Neural progenitor cell (in vitro differentiated cells): ENCODE measurements around a stretch of chr14.

DNA sequence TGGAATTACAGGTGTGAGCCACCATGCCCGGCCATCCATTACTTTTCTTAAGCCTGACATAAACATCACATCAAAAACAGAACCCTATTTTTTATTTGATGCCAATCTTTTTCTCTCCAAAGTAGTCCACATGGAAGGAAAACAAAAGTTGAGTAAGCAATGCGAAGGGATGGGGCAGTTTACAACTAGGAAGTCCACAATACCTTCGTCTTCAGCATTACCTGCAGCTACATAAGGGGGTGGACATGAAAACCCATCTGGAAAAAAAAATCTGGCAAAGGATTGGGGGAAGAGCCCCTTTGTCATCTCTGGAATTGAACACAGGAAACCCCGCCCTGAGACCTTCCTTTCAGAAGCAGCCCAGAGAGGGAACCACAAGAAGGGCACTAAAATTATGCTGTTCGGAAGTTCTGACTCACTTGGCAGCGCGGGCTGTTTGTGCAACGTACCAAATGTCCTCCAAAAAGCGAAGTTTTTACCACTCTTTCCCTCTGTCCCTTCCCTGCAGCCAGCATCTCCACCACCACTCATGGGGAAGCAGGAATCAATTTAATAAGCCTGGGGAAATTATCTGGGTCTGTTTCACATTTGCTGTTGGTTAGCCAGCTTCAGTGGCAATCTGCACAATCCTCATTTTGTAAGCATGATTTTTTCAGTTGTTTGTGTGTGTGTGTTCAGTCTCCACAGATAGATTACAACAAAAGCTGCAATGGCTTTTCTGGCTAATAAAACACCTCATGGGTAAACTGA is 3.2 kb upstream of the SYNE3 start:
- RAMPAGE, long total RNA = no peak

- RAMPAGE, long total RNA = no peak
Measured at GRCh38 chr14:95543853-95544190, 9.0 kb downstream of the GLRX5 start.

- RAMPAGE, long total RNA = no peak
Measured at GRCh38 chr14:96268327-96269366, 12.6 kb downstream of the BDKRB1 start.

GRCh38 chr14:96285514-96286050 is 29.6 kb downstream of the BDKRB1 start:
- RAMPAGE, long total RNA = no peak

GRCh38 chr14:96741303-96741875 is 55.8 kb upstream of the VRK1 start:
- RAMPAGE, long total RNA = no peak

- RAMPAGE, long total RNA = no peak
Measured at GRCh38 chr14:97974480-97975082, 1177.4 kb downstream of the VRK1 start.

- RAMPAGE, long total RNA = no peak
Measured at GRCh38 chr14:99181736-99182046, 90.3 kb downstream of the BCL11B start.

DNA sequence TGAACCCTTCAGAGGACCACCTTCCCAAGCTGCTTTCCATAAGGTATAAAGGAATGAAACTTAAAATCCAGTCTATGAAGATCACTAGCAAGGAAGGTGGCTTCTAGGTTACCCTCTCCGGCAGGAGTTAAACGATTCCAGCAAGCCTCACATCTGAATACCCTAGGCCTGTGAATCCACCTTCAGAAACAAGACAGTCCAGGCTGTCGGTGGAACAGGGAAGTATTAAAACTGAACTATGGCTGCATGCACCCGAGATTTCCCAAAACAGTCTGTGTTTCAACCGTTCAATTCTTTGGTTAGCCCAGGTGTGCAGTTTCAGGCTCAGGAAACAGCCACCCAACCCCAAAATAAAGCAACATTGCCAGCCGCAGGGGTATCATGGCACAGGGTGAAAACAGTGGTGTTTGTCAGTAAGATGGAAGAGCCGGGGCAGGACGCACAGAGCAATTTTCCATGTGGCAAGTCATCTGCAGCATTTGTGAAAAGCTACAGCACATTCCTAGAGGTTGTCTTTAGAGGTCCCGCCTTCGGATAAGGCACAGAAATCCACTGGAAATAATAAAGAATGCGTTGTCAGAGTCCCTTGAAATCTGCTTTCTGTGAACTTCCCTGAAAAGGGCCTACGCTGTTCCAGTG is 85.0 kb downstream of the BCL11B start:
- RAMPAGE, long total RNA = no peak

DNA sequence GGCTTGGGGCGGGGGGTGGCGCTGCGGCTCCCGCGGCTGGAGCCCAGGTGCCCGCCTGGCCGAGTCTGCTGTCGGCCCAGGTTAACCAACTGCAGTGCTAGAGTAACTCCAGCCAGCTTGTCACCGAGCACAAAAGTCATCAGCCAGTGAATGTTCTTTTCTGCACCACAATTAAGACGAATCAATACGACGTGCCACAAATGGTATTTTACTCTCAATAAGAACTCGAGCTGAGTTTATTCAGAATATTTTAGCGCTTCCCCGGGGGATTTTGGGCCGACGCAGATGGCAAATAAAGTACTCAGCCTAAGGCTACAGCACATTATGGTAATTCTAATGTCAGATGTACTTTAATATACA is 83.2 kb downstream of the BCL11B start:
- RAMPAGE, long total RNA = no peak

GRCh38 chr14:99262096-99262836 is 9.7 kb downstream of the BCL11B start:
- RAMPAGE, long total RNA = no peak

- RAMPAGE, long total RNA = no peak
Measured at GRCh38 chr14:99272978-99273622, 1.1 kb upstream of the BCL11B start.

- RAMPAGE, long total RNA = no peak
Measured at GRCh38 chr14:99468621-99469448, 11.8 kb downstream of the SETD3 start.

GRCh38 chr14:99481573-99482404 is 580 bp downstream of the CCNK start:
- RAMPAGE, long total RNA = no peak

DNA sequence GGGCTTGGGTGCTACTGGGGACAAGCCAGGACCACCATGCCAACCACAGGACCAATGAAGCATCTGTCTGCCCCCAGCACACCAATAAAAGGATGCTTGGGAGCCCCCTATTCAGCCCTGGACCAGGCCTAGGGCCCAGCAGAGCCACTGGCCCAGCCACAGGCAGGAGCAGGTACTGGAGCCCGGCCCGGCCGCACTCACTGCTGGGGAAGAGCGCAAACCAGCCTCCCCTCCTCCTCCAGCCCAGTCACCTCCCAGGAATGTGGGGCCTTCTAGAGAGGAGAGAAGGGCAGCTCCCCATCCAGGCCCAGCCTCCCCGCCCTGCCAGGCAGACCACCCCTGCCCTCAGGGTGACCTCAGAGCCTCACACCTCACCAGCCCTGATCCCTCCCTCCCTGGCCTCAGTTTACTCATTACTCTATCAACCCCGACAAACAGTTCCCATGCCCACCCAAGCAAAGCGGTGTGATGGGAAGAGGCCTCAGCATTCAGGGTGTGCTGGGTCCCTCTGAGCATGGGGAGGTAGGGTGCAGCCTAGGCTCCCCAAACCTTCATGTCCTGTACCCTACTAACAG is 56.2 kb downstream of the CCNK start:
- RAMPAGE, long total RNA = no peak

DNA sequence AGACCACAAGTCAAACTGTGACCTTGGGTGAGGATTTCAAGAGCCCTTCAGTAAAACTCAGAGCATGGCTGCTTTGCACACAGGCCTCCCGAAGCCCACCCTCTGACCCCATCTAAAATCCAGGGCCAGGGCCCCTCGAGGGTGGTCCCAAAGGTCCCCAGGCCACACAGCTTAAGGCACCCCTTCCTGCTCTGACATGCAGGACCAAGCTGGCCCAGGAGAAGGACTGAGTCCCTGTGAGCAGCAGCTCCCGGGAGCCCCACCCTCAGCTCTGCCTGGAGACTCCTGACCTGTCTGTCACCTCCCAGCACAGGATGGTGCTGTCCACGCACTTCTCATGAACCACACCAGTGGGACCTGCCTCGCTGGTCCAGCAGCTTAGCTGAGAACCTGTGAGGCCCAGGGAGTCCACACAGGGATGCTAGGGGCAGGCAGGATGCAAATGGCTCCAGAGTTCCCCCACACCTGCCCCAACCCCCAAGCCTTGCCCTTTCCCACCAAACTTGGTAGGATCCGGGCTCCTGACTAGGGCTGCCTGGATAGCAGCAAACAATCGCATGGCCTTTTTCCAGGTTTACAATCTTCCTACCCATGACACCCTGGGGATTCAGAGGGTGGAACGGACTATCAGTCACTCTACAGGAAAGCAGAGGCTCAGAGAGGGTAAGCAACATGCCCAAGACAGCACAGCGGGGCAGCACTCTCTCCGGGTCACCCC is 27.7 kb downstream of the CCDC85C start:
- RAMPAGE, long total RNA = no peak

DNA sequence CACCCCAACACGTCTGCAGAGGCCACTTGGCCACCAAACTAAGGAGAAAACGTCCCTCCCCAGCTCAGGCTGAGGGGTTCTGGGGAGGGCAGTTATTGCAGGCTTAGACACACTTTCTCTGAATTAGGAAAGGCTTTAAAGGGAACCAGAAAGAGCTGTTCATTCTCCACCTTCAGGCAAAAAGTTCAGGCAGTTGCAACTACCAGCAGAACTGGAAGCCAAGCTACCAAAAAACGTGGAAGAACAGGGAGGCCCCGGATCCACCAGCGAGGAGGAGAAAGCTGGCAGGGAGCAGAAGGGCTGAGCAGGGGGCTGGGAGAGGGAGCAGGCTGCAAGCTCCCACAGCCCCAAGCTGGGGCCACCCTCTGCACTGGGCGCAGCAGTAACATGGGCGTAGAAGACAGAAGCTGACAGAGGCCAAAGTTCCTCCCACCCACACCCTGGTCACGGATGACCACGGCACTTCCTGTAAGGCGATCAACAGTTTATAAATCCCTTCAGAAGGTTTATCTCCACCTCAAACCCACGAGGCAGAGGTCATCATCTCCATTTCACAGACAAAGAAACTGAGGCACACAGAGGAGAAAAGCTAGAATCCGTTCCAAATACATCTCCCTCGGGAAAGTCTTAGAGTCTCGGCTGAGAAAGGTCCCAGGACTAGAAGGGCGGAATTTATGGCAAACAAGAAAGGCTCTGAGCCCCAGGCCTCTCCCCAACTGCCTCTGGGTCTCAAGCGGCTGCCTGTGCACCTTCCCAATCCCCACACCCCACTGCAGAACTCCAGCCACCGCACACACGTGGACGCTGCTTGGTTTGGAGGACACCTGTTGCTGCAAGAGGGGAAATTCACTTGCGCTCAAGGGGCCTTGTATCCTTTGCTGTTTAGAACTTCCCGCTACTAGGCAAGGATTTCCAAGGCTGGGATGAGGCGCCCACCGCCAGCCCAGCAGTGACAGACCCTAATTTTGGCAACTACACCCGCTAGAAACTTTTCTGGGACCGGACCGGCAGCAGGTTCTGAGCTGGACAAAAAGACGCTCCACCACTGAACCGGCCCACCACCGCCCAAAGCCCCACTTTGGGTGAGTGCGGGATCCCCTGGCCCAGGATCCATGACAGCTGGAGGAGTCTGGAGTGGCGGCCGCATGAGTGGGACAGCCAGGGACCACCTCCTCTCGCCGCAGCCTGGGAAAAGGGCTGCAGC is 1.7 kb downstream of the CCDC85C start:
- RAMPAGE, long total RNA = no peak

- RAMPAGE, long total RNA = no peak
Measured at GRCh38 chr14:99768149-99768414, 25.1 kb upstream of the EML1 start.

DNA sequence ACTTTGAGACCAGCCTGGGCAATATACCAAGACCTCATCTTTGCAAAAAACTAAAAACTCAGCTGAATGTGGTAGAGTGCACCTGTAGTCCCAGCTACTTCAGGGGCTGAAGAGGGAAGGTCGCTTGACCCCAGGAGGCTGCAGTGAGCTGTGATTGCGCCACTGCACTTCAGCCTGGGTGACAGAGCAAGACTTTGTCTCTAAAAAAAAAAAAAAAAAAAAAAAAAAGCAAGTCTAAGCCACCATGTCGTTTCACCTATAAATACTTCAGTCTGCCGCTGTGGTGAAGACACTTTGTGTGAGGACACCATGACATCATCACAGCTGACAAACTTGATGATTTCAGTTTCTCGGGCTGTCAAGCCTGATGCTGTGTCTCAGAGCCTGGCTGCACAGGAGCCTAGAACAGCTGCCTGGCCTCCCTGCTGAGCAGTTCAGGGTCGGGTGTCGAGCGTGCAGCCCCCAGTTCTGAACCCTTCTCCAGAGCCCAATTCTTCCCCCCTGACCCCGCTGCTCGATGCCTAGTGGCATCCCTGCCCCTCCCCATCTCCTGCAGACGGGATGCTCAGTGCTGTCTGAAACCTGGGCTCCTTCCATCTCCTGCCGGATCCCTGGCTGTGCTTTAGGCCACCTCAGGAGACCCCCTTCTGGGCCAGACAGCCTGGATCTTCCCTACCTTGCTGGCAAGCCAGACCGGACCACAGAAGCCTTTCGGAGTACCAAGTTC is 119.2 kb upstream of the EVL start:
- RAMPAGE, long total RNA = no peak

GRCh38 chr14:99972164-99972911 is 92.9 kb upstream of the EVL start:
- RAMPAGE, long total RNA = no peak

DNA sequence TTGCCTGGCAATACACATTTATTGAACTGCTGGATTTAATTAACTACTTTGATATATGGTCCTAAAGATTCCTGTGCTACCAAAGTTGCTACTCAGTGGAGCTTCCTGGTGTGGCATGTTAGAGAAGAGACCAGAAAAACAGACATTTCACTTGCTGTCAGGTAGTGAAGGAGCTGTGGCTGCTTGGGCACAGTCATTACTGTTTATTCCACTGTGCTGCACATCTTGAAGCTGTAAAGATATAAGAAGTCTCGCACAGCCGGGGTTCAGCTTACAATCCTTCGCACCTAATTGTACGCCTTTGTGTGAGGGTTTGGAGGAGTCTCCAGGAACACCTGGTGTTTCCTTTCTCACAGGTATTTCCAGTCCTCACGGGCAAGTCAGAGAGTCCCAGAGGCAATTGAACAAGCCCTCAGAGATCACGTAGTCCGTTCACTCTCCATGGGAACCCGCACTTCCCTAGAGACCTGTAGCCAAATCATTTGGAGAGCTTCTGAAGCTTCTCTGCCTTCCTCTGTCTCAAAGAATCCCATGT is 4.0 kb downstream of the EVL start:
- RAMPAGE, long total RNA = no peak